LHCN-M2 (cell line): Measurements from ENCODE around the genes MARCHF2 and ZNF559.

DNA sequence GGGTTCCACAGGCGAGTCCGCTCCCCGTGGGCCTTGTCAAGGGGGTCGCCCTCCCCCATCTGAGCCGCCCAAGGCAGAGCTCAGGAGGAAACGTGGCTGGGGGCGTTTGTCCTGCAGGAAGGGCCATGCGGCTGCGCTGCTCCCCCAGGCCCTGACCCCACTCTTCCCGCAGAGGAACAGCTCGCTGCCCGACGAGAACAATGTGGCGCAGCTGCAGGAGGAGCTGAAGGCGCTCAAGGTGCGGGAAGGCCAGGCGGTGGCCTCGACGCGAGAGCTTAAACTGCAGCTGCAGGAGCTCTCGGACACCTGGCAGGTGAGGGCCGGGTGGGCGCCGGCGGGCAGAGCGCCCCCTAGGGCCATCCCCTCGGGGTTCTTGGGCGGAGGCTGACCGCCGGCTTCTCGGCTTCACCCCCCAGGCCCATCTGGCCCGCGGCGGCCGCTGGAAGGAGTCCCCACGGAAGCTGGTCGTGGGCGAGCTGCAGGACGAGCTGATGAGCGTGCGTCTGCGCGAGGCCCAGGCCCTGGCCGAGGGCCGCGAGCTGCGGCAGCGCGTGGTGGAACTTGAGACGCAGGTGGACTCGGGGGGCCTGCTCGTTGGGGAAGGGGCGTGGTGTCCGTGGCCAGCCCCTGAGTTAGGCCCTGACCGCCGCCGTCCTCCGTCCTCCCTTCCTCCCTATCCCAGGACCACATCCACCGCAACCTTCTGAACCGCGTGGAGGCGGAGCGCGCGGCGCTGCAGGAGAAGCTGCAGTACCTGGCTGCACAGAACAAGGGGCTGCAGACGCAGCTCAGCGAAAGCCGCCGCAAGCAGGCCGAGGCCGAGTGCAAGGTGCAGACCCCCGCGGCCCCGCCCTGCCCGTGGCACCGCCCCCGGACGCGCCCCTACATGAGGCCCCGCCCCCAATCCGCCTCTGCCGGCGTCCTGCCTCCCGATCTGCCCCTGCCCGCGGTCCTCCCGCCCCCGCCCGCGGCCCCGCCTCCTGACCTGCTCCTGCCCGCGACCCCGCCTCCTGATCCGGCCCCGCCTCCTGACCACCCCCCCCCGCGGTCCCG lies 12.2 kb downstream of the PRR36 start:
- RAMPAGE, long total RNA, result no peak

DNA sequence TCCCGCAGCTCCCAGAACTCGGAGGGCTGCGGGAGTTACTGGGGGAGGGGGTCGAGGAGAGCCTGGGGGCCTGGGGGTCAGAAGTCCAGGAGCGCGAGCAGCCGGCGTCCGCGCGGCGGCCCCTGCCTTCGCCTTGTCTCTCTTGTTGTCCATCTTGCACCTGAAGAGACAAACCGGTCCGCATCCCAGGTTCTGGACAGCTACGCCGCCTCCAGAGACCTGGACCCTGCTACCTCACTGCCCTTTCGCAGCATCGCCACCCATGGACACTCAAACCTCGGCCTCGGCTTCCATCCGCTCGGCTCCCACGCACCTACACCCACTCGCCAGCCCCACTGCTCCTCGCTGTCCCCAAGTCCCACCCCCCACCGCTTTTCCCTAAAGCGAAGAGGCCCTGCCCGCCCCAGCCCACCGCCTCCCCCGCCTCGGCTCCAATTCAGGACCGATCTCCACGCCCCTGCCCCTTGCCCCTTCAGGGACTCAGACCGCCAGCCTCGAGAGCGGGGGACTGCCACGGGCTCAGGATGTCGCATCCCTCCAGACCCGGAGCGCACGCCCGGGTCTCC lies 570 bp downstream of the PRR36 start:
- RAMPAGE, long total RNA, result no peak

- RAMPAGE, long total RNA, result no peak
Observed at GRCh38 chr19:7907070-7907269, 3.3 kb downstream of the MAP2K7 start.

GRCh38 chr19:7908605-7908998 lies 4.9 kb downstream of the MAP2K7 start:
- RAMPAGE, long total RNA, result no peak

- RAMPAGE, long total RNA, result no peak
Observed at GRCh38 chr19:7913381-7914530, 874 bp upstream of the TGFBR3L start.

- RAMPAGE, long total RNA, result no peak
Observed at GRCh38 chr19:7917400-7918315, 2.5 kb upstream of the SNAPC2 start.

- RAMPAGE, long total RNA, result no peak
Observed at GRCh38 chr19:7925002-7925873, 697 bp downstream of the CTXN1 start.

GRCh38 chr19:7973749-7974404 lies 30.4 kb upstream of the TIMM44 start:
- RAMPAGE, long total RNA, result no peak

GRCh38 chr19:8004976-8005453 lies 426 bp downstream of the ELAVL1 start:
- RAMPAGE, long total RNA, result no peak

DNA sequence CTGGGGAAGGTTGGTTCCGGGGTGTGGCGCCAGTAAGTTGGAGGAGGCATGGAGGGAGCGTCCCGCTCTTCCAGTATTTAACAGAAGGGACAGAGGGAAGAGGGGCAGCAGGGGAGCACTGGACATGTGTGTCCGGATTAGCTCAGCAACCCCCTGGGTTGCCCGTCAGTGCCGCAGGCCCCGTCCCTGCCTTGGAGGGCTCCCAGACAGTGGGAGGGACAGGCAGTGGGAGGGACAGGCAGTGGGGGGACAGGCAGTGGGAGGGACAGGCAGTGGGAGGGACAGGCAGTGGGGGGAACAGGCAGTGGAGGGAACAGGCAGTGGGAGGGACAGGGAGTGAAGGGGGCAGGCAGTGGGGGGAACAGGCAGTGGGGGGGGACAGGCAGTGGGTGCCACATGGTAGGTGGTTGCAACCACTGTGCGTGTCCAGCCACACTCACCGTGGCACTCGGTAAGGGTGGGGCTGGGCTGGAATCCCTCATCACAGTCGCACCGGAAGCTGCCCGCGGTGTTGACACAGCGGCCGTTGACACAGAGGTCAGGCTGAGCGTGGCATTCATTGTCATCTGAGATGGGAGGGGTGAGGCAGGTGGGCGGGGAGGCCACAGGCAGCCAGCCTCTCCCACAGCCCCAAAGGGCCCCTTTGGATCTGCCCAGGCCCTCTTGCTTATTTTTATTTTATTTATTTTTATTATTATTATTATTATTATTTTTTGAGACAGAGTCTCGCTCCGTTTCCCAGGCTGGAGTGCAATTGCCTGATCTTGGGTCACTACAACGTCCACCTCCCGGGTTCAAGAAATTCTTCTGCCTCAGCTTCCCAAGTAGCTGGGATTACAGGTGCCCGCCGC lies 33.4 kb downstream of the CCL25 start:
- RAMPAGE, long total RNA, result no peak

- RAMPAGE, long total RNA, result no peak
Observed at GRCh38 chr19:8203621-8204125, 5.5 kb upstream of the CERS4 start.

- RAMPAGE, long total RNA, result no peak
Observed at GRCh38 chr19:8207971-8208624, 1.1 kb upstream of the CERS4 start.

- RAMPAGE, long total RNA, result no peak
Observed at GRCh38 chr19:8323471-8324527, 2.5 kb downstream of the RPS28 start.

DNA sequence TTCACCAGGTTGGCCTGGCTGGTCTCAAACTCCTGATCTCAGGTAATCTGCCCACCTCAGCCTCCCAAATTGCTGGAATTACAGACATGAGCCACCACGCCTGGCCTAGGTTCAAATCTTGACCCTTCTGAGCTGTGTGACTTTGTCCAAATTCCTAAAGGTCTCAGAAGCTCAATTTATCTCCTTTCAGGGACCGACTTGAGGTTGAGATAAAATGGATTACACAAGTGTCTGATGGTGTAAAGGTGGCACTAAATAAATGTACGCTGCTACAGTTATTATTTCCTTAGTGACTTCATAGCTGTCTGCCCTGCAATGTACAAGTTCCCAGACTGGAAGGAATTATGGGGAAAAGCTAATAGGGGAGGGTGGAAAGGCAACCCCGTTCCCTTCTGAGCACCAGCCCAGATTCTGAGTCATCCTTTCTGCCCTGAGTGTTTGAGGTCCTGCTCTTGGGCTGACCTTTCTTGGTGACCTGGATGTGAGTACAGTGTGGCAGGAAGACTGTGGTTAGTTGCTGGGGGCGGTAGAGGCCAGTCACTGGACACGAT lies 8.5 kb upstream of the ANGPTL4 start:
- RAMPAGE, long total RNA, result no peak

GRCh38 chr19:8396528-8397600 lies 6.7 kb downstream of the RAB11B start:
- RAMPAGE, long total RNA, result no peak

DNA sequence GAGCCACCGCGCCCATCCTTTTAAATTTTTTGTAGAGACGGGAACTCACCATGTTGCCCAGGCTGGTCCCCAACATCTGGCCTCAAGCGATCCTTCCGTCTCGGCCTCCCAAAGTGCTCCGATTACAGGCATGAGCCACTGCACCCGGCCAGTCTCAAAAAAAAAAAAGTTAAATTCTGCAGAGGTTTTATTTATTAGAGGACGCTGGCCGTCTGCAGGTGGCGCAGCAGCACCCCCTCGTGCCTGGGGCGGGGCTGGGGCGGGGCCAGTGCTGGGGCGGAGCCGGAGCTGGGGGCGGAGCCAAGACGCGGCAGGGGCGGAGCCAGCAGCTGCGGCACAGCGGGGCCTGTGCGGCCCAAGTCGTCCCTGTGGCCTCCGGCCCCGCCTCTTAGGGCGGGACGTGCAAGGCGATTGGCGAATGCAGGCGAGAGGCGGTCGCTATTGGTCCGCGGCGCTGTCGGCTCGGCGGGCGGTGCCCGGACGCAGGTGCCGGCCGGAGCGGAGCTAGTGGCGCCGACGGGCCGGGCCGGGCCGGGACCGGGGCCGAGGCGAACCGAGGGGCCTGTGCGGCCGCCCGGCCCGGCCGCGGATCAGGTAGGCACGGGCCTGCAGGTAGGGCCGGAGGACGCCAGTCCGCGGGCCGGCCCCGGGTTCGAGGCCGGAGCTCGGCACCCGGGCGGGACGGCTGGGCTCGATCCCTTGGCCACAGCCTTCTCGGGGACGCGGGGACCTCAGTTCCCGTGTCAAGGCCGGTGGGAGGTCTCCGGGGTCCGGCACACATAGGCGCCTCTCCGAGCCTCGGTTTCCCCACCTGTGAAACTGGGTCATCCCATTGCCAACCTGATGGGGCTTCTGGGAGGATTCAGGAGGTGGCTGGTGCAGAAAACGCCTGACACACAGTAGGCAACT lies at the start of gene MARCHF2:
Gene MARCHF2 (plus strand): TSS at position 479 of the 909 bp plus-strand sequence.
- RAMPAGE, long total RNA, result no peak

- RAMPAGE, long total RNA, result no peak
Observed at GRCh38 chr19:8455242-8455875, 10.6 kb downstream of the HNRNPM start.

GRCh38 chr19:8591838-8592910 lies 14.9 kb upstream of the MYO1F start:
- RAMPAGE, long total RNA, result no peak

DNA sequence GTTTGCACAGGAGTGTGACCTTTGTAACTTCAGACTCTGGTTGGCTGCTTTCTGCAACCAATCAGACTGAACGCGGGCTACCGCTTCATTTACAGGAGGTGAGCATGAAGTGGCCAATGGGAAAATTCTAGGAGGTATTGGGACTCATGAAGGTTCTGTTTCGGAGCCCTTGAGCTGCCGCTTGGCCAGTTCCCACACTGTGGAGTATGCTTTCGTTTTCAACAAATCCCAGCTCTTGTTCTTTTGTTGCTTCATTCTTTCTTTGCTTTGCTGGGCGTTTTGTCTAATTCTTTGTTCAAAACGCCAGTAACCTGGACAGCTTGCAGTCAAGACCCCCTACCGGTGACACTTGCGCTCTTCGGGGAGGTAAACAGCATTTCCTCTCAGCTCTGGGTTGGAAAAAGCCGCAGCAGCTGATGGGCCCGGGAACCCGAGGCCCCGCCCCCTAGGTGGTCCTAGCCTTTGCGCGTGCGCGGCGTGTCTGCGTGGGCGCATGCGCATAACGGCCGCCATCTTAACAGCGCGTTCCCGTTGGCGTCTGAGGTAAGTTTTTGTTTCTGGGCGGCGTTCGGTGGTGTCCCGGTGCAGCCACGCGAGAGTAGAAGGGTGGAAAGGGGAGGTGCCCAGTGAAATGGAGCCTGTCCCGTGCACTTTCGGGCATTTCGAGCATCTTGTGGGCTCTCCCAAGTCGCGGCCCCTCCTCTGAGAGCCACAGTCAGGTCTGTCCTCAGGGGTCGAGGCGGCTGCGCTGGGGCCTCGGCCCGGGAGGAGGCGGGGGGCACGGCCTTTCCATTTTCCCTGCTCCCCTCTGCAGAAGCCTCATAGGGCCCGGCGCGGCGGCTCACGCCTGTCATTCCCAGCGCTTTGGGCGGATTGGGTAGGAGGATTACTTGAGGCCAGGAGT lies at the start of gene ZNF559:
Gene ZNF559 (plus strand): TSS at position 494 of the 904 bp plus-strand sequence.
- RAMPAGE, long total RNA, result start-site peak on the plus strand centred at position 494 of the sequence, 38 bp wide, 15 reads; start-site peak on the plus strand centred at position 607 of the sequence, 5 bp wide, 8 reads

GRCh38 chr19:9406744-9407369 lies 28.5 kb downstream of the ZNF266 start:
- RAMPAGE, long total RNA, result no peak